HGPS cell (cell line): Measurements from ENCODE around the gene FADD.

DNA sequence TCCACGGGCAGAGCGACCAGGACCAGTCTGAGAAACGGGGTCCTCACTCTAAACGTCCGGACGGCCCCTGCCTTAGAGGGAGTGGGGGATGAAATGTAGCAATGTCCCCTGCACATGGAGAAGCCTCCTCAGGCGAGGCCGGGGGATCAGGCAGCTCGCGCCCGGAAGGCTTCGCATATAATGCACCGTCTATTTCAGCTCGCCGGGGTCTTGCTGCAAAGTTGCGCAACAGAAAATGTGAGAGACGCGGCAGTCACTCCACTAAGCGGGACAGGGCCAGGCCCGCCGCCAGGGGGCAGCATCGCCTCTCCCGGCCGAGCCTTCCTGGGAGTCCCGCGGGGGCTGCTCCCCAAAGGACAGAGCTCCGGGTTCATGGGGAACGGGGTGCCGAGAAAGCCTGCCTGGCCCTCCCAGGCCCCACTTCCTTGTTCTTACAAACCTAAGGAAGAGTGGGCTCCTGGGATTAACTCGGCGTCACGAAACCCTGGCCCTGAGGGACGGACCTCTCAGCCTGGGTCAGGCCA is 99.6 kb upstream of the FGF3 start:
- RRBS = no CpG with 5 or more reads among the region's 33 CpGs

GRCh38 chr11:69970128-69970819 is 107.8 kb upstream of the ANO1 start:
- RRBS = no CpG with 5 or more reads among the region's 19 CpGs

DNA sequence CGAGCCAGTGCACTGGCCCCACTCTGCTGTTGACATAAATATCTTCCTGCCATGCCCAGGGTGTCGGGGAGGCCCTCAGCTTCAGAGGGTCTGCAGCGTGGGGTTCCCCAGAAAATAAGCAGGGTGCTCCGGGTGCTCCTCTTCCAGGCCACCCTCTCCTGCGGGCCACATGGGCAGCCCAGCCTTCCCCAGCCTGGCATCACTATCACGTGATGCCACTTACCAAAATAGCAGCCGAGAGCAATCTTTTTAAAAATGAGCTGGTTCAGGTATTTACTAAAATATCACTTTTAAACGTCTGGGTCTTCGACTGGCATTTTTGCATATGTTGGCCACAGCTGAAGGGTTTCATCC is 94.7 kb upstream of the ANO1 start:
- RRBS = no CpG with 5 or more reads among the region's 9 CpGs

GRCh38 chr11:70088755-70089099 is 10.6 kb downstream of the ANO1 start:
- RRBS = no CpG with 5 or more reads among the region's 11 CpGs

- RRBS = no CpG with 5 or more reads among the region's 14 CpGs
Measured at GRCh38 chr11:70090810-70091627, 12.9 kb downstream of the ANO1 start.

- RRBS = no CpG with 5 or more reads among the region's 10 CpGs
Measured at GRCh38 chr11:70139829-70140113, 61.7 kb downstream of the ANO1 start.

DNA sequence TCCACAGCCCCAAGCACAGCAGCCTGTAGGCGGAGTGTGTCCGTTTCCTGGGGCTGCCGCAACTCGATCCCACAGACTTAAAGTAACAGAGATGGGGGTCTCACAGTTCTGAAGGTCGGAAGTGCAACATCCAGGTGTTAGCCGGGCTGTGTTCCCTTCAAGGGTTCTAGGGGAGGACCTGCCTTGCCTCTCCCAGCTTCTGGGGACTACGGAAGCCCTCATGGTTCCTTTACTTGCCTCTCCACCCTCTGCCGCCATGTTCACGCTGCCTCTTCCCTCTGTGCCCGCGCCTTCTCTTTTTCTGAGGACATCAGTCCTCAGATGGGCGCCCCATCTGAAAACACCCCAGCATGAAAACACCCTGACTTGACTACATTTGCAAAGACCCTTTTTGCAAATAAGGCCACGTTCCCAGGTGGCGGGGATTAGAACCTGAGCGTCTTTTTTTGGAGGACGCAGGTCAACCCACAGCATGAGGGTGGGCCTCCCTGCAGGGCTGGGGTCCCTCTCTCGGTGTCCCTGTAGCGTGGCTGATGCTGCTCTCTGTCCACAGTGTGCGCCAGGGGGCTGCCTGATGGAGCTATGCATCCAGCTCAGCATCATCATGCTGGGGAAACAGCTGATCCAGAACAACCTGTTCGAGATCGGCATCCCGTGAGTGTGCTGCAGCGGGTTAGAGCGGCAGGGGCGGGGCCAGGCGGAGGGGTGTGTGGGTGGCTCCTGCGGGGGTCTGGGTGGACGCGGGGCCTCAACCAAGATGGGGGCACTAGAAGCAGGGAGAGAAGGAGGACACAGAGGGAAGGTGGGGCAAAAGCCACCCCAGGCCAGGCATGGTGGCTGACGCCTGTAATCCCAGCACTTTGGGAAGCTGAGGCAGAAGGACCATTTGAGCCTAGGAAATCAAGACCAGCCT is 37.9 kb upstream of the FADD start:
- RRBS = no CpG with 5 or more reads among the region's 30 CpGs

- RRBS = no CpG with 5 or more reads among the region's 9 CpGs
Measured at GRCh38 chr11:70188419-70188954, 14.6 kb upstream of the FADD start.

DNA sequence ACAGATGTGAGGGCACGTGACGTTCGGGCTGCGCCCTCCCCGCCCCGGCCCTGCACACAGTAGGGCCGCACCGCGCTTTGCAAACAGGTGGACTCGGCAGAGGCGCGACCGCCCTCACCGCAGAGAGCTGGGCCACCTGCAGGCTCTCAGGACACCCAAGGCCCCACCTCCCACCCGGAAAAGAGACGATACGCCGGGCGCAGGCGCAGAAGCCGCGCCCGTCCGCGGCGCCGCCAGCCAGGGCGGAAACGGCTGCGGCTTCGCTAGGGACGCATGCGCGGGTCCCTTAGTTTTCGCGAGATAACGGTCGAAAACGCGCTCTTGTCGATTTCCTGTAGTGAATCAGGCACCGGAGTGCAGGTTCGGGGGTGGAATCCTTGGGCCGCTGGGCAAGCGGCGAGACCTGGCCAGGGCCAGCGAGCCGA is at the start of gene FADD:
Gene FADD, plus strand, starts transcription at position 318 of the 425 bp plus-strand sequence.
- RRBS = under 1% methylated on average over 5 of the region's 48 CpGs

GRCh38 chr11:70247207-70247793 is 23.2 kb upstream of the PPFIA1 start:
- RRBS = no CpG with 5 or more reads among the region's 9 CpGs

- RRBS = no CpG with 5 or more reads among the region's 14 CpGs
Measured at GRCh38 chr11:70471153-70471941, 73.0 kb downstream of the CTTN start.

GRCh38 chr11:70545045-70545781 is 146.9 kb downstream of the CTTN start:
- RRBS = no CpG with 5 or more reads among the region's 28 CpGs

GRCh38 chr11:70630673-70631824 is 232.7 kb downstream of the CTTN start:
- RRBS = 28% methylated on average over 3 of the region's 26 CpGs

DNA sequence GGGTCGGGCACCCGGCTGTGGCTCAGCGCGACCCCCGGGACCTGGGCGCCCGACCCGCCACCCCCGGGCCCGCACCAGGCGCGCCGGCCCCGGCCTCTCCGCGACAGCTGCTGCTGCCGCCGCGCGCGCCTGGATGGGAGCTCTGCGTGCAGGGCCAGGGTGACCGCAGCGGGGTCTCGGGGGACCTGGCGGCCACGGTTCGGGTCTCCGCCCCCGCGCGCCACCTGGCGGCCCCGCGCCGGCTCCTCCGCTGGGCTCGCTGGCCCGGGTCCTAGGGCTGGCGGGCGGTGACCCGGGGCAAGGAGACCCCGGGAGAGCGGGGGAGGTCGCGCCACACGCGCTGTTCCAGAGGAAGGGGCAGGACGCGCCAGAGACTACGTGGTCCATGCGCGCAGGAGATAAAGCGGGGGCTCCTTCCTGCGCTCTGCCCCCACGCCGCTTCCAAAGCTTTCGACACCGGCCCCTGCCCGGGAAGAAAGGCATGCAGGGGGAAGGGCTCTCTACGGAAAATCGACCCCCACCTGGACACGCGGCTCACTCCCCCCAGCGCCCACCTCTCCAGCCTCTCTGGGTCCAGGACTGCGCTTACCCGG is 569 bp downstream of the SHANK2 start:
- RRBS = 0% methylated on average over 2 of the region's 67 CpGs

DNA sequence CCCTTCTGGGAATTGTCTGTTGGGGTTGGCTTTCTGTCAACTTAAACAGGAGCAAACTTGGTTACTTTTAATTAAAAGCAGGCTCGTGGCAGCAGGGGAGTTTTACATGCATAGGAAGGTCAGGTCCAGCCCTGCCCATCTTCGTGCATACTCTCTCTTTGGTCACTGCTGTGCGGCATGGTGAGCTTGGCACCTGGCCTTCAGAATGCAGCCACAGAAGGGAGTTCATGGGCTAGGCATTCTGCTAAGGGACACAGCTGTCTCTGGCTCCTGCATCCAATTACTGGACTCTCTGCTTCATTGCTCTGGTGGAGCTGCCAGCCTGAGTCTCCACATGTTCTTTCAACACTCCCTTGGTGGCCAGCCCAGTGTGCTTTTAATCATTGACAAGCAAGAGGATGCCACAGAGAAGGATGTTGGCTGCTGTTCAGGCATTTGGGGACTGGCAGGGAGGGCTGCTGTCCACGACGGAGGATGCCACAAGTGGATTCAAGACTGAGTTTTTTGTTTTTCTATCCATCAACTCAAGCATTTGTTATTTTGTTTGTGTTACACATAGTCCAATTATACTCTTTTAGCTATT is 34.9 kb upstream of the SHANK2 start:
- RRBS = no CpG with 5 or more reads among the region's 5 CpGs

GRCh38 chr11:71372633-71373172 is 75.5 kb downstream of the DHCR7 start:
- RRBS = no CpG with 5 or more reads among the region's 5 CpGs

- RRBS = no CpG with 5 or more reads among the region's 8 CpGs
Measured at GRCh38 chr11:71499403-71499949, 27.6 kb upstream of the KRTAP5-7 start.

DNA sequence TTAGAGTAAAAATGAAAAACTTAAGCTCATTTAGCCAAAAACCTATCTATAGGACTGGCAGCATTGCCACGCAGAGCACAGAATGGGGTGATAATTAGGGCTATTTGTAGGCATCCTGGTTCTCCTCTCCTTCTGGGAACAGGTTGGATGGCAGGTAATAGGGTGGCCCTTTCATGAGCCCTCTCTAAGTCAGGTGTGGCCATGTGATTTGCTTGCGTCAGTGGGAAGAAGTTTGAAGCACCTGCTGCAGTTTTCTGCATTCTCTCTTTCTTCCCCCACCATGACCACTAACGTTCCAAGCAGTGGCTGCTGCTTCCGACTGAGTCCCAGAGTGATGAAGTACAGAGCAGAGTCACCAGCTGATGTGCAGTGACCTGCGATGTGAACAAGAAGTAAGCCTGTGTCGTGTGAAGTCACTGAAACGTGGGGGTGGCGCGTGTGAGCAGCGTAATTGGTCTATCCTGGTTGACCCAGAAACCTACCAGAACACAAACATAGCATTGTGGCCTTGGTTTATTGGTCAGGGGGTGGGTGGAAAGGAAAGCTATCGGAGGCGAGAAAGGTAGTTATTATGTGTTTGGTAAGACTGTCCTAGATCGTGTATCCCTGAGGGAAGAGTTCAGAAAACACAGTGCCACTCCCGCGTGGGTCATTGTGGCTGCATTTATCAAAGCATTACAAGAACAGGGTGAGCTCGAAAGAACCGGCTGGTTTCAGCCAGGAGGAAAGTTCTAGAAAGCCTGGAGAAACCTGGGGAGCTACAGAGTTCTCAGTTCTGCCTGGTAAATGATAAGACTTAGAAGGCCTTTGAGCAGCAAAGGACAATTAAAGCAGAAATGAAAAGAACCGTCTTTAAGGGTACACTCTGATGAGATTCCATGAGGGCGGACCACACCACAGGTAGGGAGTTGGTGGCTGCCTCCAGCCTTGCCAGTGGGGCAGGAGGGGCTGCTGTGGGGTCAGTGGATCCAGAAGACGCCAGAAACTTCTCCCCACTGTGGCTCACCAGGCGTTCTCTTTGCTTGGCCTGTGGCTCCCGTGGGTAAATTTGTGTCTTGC is 3.6 kb downstream of the KRTAP5-7 start:
- RRBS = no CpG with 5 or more reads among the region's 22 CpGs

DNA sequence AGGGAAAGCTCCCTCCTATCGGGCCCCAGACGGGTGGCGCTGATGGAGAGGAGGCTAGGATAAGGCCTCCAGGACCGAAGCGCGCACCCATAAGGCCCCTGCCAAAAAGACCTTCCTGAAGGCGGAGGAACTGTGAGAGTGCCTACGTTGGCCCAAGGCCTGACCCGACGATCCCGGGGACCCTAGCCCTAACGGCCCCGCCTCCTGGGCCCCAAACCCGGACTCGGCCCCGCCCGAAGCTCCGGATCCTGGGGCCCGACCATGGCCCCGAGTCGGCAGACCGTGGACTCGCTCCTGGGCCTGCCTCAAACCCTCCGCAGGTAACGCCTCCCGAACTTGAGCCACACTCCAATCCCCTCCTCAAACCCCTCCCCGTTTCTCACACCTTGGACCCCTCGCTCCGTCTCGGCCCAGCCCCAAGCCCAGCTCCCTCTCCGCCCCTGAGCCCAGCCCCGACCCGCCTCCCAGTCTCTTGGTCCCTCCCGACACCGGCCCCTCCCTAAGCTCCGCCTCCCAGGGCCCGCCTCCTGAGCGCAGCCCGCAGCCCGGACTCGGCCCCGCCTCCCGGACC is 46.6 kb upstream of the DEFB108B start:
- RRBS = 3% methylated on average over 4 of the region's 43 CpGs